Zone of skin (tissue), 1 donor: ENCODE data around the gene SLC39A10.

DNA sequence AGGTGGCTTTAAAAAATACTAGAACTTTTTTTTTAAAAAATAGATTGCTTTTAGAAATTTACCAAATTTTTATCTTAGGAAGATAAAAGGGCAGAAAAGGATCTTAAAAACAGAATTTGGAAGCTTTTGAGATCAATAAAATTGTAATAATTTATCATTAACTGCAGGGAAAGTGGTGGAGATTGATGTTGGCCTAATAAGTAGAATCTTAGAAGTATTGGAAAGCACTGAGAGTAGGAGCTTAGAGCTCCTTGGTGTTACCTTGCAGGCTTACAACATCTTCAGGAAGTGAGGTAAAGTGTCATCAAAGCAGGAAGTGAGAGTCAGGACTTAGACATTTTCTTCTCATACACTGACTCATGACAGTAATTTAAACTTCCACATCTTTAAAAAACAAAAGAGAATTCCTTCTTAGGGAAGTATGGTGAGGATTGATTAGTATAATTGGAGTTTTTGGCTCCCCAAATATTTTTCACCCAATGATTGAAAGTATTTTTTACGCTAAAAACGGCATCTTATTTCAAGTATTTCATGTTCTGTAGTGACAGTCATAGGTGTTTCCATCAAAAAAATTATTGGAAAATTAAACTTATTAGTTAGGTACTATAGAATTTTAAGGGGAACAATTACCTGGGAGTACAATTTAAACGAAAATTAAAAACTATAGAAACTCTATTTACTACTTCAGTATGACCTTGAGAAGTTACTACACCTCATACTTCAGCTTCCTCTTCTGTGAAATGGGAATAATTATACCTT, 2.3 kb downstream of the NABP1 start:
- RRBS: no CpG with 5 or more reads among the region's 3 CpGs

DNA sequence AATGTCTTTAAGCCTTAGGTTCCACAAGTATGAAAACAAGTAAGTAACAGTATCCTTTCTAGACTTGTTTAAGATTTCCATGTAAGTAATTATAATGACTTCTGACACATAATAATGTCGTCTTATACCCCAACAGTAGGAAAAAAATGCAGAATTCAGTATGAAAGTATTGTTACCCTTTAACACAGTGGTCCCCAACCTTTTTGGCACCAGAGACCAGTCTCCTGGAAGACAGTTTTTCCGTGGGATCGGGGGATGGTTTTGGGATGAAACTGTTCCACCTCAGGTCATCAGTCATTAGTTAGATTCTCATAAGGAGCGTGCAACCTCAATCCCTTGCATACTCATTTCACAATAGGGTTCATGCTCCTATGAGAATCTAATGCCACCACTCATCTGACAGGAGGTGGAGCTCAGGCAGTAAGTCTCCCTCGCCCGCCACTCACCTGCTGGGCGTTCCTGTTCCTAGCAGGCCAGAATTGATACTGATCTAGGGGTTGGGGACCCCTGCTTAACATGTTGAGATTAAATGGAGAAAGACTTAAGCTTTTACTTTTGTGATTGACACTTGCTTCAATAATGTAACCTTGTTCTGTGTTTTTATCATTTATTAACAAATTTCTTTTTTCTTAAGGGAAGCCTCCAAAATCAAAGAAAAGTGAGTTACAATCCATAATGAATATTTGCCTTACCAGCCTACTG, 9.9 kb downstream of the NABP1 start:
- RRBS: no CpG with 5 or more reads among the region's 7 CpGs

DNA sequence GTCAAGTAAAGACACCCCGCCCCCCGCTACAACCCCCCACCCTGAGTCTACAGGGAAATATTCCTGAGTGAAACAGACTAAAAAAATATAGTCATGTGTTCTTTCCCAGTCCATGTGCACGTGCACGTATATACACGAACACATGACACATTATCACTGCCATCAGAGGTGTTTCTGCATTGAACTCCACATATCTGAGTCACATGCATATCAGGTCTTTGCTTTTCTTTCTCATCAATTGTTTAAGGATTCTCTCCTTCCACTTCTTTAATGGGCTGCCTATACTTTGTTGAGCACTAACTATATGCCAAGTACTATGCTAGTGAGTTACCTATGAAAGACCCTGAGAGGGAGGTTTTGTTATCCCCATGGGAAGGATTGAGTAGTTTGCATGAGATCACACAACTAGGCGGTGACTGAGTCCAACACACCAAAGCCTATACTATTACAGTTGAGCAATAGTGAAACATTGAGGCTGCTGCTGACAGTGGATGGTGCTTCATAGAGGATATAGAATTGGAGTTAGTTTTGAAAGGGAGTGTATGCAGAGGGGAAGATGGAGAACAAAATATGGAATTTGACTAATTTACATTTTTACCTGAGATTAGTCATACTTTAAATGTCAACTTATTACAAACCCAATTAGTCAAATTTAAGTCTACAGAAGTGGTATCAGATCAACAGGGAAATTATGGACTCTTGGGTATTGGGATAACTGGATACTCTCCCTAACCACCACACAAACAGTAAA, 15.8 kb downstream of the NABP1 start:
- RRBS: no CpG with 5 or more reads among the region's 6 CpGs

- RRBS: no CpG with 5 or more reads among the region's 27 CpGs
These were observed 619 bp downstream of the CAVIN2 start for GRCh38 chr2:191846087-191846851.

- RRBS: no CpG with 5 or more reads among the region's 7 CpGs
These were observed 1054.4 kb upstream of the SLC39A10 start for GRCh38 chr2:194602548-194603200.

DNA sequence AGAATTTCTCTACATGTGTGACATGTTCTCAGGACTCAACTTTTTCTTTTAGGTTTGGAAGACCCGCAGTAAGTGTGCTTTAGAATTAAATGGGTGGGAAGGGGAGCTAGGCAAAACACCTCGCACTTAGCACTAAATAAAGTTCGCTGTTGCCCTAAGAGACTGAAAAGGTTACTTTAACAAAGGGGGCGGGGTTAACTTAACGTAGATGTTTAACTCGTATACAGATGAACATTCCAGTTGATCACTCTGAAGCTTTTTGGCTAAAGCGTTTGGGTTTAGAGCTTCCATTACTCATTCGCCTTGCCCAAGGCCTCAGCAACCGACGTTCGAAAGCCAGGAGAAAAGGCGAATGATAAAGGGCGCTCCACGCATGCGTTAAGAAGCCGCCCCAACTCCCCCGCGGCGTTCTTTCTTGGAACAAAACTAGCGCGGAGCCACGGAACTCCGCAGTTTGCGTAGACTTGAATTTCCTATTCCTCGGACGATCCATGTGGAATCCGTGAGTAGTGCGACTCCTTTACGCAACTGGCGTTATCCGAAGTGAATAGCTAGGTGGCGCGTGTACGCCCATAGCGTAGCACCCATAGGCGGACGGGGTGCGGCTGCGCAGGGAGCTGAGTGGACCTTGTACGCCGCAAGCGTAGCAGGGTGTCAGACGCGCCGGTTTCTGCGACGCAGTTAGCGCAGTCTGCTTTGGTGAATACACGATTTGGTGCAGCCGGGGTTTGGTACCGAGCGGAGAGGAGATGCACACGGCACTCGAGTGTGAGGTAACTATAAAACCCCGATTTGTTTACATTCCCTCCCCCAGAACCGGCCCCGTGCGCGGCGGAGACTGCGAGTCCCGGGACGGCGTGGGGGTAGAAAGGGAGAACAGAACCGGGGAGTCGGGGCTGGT, at the start of gene SLC39A10:
Gene SLC39A10, plus strand, starts transcription at position 718 of the 901 bp plus-strand sequence.
- RRBS: 2% methylated on average over 11 of the region's 66 CpGs

DNA sequence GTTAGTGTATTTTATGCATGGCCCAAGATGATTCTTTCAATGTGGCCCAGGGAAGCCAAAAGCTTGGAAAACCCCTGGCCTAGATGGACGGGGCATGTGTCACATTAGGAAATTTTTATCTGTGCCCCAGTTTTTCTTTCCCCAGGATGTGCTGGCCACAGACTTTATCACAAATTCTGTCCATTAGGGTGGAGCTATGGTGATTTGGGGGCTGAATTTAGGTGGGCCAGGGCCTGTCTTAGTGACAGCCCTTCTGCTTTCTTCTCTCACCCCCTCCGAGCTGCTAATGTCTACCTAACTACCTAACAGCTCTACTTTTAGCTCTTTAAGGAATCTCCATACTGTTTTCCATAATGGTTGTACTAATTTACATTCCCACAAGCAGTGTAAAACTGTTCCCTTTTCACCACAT, 8.7 kb upstream of the DNAH7 start:
- RRBS: no CpG with 5 or more reads among the region's 2 CpGs

GRCh38 chr2:196136032-196137379, 34.9 kb downstream of the STK17B start:
- RRBS: no CpG with 5 or more reads among the region's 10 CpGs

DNA sequence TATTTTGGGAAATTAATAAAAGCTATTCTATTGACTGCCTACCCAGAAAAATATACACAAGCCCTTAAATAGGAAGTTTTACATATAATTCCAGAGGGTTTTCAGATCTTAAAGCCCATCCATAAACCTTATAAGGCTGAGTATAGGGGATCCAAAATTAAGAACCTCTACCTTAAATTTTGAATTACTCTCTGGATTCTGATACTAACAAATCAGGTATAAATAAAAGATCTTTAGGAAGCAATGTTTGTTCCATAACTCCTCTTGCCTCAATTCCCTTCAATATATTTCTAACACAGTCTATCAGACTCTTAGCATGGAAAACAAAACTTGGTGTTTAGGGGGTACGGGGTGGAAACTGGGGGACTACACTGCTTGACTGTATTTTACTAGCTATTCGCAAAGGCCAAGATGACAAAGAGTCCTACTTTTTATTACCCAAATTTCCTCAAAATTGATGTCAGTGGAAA, 13.5 kb downstream of the STK17B start:
- RRBS: no CpG with 5 or more reads among the region's 2 CpGs

DNA sequence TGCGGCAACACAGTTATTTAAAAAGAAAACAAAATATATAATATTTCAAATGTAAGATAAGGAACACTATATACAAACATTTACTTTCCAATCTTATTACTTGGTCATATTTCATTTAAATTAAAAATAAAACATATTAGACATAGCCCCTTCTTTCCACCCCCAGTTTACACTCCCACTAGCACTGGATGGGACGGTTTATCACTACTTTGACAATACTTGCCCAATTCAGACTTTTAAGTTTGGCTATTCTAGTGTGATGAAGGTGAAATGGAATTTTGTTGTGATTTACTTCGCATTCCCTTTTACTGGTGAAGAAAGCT, 6.1 kb downstream of the STK17B start:
- RRBS: no CpG with 5 or more reads among the region's 3 CpGs

DNA sequence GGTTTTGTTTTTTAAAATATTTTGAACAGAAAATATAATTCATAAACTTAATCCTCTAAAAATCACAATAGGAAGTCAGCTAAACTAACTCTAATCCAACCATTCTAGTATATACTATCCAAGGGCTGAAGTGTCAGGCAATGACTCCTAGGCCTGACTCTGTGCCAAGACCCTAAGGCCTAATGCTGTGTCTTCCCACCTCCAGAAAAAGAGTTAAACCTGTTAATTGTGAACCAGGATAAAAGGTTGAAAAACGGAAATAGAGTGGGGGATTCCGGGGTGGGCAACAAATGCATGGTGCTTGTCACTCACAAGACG, 3.3 kb downstream of the STK17B start:
- RRBS: no CpG with 5 or more reads among the region's 3 CpGs

DNA sequence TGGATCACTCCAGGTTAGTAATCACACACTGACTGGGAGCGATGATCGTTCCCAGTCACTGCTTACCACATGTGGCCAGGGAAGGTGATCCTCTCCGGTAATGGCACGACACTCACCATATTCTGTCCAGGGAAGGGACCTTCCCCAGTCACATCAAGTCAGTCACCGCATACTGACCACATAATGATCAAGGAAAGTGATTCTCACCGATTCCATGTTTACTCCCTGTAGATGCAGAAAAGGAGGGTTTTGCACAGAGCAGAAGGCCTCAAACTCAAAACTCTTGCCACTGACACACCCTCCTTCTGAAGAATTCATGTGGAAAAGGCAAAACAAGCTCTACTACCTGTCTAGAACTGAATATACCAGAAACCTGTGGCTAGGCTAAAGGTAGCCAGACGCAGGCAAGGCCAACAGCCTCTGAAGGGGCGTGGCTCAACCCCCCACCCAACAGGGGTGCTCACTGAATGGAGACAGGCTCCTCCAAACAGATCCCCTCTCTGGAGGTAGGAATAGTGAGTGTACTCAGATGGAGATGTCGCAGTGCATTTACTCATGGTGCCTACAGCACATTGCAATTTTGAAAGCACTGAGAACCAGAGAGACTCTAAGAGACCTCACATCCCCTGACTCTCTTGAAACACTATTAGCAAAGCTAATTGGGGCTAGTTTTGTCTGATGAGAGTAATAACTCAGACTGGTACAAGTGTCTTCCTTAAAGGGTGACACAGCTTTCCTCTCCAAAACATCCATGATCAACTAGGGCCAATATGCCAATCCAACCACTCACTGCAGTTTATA, 3.0 kb upstream of the STK17B start:
- RRBS: no CpG with 5 or more reads among the region's 9 CpGs

DNA sequence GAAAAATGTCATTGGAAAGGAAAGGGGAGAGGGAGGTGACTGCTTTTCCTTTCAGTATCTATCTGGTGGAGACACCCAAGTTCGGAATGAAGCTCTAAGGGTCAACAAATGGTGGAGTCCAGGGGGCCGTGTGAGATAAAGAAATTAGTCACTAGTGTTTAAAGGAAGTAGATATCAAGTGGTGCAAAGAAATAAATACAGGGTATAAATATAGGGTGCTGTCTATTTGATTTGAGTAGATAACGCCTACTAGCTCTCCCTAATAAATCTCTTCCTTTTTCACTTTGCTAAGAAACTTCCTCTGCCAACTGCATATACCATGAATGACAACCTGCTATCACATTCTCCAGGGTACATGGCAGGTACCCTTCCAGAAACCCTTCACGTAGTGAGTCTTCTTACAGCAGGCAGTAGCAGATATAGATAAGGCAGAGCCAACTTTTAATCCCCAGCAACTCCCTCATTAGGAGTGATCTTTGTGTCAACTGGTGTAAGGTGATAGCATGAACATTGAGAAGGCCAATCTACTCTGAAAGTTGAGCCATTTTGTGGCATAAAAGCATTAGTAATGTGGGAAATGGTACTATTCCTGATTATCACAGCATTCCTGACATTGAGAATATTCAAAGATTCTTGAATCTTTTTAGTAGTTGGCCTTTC, 5.6 kb upstream of the STK17B start:
- RRBS: no CpG with 5 or more reads among the region's 4 CpGs

DNA sequence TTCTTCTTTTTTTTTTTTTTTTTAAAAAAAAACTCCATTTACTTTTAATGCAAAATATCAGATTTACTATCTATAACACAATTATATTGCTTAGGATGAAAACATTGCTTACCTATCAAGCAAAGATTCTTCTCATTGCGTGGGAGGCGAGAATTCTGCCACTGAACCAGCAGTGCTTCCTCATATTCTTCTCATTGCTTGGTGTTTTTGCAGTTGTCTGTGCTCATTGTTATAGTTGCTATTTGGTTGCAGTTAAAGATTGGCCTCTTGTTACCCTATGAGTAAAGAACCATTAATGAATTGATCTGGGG, 17.7 kb upstream of the STK17B start:
- RRBS: no CpG with 5 or more reads among the region's 2 CpGs

DNA sequence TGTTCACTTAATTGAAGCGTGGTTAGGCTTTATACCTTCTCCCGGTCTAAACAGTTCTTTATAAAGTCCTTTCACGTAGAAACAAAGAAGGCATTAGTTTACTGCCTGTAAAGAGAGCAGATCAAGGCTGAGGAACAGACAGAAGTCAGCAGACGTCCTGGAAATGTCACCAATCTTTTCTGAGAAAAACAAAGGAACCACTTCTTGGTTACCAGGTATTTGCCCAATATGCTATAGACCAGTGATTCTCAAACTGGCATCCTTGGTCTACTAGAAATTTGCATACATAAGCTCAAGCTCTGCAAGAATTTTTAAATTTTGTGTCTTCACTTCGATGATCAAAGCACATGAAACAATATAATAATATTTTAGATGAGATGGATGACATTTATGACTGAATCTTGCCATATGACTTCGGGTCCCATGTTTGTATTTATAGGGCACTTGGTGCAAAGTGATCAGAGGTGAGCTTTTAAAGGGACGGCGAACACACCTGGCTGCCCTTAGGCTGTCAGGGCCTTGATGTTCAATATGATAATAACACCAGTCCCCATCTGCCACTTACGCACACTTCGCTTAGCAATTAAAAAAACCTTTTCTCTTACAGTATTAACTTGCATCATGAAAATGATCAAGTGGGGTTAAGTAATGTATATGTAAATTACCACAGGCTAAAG, 89.3 kb upstream of the STK17B start:
- RRBS: no CpG with 5 or more reads among the region's 10 CpGs

DNA sequence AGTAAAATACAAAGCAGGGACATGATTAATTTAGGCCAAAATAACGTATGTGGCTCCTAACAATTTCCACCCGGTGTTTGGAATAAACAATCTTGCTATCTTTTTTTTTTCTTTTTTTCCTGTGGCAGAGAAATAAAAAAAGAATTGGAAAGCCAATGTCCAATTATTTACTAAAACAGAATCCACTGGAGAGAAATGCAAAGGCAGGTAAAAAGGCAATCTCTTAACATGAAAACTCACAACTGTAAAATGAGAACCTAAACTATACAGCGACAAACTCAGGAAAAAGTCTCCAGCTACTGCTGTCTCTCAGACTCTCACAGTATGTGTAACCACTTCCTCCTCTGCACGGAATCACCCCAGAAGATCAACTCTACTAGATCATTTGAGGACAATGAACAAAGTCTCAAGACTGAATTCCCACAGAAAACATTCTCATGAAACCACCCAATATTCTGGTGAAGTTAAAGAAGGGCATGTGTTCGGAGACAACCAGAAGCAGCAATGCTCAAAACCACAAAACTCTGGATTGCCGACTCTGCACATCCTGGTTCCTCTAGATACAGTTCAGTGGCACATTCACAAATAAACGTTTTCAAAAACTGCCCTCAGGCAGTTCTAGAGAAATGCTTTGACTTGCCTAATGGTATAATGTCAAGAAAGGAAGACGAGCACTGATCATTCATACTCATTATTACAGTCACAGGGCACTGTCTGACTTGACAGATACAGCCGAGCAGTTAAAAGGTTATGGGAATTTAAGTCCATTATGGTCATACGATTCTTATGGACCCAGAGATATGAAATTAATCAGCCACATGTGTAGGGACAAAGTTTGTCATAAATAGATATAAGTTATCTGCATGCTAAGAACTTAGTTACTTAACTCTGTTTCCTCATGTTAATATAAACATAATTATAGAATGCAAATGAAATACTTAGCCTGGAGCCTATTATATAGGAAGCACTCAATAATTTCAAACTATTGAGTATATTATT, 91.8 kb upstream of the STK17B start:
- RRBS: no CpG with 5 or more reads among the region's 10 CpGs

GRCh38 chr2:196274181-196275339, 103.2 kb upstream of the STK17B start:
- RRBS: no CpG with 5 or more reads among the region's 4 CpGs

DNA sequence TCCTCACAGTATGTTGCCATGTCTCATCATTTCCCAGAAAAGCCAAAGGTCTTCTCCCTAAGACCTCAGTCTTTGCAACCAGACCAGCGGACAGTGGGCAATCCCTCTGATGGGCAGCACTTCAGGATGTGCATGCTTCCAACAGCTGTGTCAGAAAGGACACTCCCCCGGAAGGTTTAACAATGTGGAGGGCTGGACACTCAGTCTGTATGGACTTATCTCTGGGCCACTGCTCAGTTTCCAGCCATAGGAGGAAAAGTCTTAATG, 104.6 kb upstream of the STK17B start:
- RRBS: no CpG with 5 or more reads among the region's 2 CpGs